ENCODE measurements around a stretch of chr15.

GRCh38 chr15:83352752-83353299 is 68.4 kb upstream of the BNC1 start:
- RRBS, result no CpG with 5 or more reads among the region's 8 CpGs

DNA sequence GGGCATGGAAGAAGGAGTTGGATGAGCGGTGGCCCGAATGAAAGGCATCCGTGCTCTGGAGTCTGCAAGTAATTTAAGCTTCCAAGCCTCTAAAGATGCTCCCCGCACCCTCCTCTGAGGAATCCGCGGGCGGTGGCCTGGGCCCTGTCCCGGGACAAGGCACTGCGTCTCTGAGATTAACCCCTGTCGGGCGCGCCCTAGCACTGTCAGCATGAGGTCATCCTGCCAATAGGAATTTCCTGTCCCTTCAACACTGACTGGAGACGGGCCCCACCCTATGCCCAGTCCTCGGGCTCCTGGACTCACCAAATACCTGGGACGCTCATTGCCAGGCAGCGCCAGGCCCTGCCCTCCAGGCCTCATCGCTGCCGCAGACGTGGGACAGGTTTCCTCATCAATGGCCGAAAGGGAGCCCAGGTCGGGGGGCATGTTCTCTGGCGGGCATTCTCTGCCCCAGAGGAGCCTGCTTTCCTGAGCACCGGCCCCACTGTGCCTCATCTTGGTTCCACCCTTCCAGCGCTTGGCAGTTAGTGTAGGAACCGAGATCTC is 67.6 kb upstream of the SH3GL3 start:
- RRBS, result no CpG with 5 or more reads among the region's 25 CpGs

DNA sequence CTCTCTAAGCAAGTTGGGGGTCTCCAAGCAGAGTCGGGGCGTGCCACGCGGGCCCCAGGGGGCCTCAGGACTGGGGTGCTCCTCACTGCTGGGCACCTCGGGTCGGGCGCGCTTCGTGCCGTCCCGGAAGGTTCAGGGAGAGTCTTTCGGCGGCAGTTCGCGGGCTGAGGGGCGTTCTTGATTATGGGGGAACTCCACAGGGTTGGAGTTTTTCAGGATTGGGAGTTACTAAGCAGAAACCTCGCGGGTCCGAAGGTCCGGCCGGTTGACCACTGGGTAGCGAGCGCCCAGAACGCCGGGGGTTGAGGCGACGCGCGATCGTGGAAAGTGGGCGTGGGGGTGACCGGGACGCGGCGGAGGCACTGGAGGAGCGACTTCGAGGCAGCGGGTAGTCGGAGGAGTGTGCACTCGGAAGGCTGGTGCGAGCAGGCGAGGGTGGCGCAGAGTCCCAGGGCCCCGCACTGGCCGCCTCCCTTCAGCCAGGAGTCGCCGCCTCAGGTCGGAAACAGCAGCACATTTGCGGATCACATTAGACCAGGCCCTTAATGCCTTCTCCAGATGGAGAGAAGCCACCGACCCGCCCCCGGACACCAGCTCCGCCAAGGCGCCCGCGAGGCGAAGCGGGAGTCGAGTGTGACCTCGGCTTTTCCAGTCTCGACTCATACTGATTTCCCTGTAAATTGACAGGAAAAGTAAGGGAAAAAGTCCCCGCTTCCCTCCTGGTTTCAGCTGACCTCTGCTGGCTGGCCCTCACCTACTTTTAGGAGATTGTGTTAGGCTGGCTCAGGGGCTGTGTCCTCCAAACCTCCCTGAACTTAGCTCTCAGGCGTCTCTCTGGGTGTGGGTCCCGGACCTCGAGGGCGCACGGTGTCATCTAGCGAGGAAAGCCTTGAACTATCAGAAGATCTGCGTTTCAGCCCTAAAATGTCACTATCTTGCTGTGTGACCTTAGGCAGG is 718 bp downstream of the ADAMTSL3 start:
- RRBS, result 7% methylated on average over 8 of the region's 69 CpGs

DNA sequence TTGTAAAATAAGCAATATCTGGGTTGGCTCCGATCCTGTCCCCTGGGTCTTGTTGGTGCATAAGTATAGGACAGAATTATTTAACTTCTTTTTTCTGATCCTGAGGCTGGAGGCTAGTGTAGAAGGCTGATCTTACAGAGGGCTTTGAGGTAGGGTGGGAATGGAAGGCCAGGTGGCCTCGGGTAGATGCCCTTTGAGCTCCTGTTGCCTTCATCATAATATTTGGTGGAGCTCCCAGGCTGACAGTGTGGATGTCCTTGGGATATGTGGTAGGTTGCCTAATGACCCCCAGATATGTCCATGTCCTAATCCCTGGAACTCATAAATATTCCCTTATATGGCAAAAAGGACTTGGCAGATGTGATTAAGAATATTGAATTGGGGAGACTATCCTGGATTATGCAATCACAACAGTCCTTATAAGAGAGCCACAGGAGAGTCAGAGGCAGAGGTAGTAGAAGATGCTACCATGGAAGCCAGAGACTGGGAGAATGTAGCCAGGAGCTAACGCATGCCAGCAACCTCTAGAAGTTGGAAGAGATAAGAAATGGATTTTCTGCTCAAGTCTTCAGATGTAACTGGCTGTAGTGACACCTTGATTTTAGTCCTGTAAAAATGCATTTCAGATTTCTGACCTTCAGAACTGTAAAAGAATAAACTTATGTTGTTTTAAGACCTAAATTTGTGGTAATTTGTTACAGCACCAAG is 5.6 kb downstream of the ADAMTSL3 start:
- RRBS, result no CpG with 5 or more reads among the region's 3 CpGs

GRCh38 chr15:84600217-84600686 is 557 bp upstream of the ZSCAN2 start:
- RRBS, result 2% methylated on average over 8 of the region's 20 CpGs

- RRBS, result 65% methylated on average over 3 of the region's 14 CpGs
These were observed 11.2 kb downstream of the ALPK3 start for GRCh38 chr15:84828150-84828942.

- RRBS, result 3% methylated on average over 13 of the region's 38 CpGs
These were observed 1.4 kb upstream of the PDE8A start for GRCh38 chr15:84980129-84980762.

DNA sequence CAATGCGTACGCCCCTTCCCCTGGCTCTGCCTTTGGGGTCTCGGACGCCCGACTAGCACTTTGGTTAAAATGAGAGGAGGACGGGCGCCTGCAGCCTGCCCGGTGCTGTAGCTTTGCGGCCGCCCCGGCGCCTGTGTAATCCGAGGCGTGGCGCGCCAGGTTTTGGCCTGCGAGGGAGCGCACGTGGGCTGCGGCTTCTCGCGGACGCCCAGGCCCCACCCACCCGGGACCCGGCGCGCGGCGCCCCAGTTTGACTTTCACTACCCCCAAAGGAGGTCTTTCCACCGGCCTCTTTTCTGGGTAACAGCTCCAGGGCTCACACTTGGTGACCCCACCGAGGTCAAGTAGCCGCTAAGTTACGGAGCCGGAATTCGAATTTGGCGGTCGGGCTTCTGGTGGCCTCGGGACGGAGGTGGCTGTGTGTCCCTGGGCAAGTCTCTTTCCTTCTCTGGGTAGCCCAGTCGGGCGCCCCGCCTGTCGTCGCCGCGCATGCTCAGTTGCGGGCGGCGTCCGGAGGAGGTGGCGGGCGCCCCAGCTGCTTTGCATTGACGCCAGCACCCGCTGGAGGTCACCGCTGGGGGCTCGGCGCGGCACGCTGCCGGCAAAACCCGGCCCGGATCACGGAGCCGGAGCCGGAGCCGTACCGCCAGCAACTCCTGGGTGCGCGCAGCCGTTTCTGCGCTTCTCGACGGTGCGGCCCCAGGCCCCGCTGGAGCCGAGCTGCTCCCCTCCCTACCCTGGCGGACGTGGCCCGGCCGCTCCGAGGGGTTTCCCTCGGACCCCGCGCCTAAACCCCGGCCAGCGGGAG is 689 bp upstream of the PDE8A start:
- RRBS, result 1% methylated on average over 38 of the region's 86 CpGs

- RRBS, result no CpG with 5 or more reads among the region's 5 CpGs
These were observed 42.0 kb downstream of the PDE8A start for GRCh38 chr15:85023376-85024395.

DNA sequence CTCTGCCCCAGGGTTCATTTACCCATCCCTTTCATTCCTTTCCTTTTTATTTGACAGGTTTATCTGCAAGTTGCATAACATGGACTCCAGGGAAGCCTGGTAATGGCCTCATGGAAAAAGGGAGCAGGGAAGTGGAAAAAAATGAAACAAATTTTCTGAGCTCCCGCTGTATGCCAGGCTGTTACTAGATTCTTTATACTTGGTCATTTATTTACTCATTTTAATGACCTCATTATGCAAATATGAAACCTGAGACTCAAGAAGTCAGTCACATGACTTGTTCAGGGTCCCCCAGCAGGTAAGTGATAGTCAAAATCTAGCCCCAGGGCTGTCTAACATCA is 32.8 kb upstream of the AKAP13 start:
- RRBS, result no CpG with 5 or more reads among the region's 1 CpG

DNA sequence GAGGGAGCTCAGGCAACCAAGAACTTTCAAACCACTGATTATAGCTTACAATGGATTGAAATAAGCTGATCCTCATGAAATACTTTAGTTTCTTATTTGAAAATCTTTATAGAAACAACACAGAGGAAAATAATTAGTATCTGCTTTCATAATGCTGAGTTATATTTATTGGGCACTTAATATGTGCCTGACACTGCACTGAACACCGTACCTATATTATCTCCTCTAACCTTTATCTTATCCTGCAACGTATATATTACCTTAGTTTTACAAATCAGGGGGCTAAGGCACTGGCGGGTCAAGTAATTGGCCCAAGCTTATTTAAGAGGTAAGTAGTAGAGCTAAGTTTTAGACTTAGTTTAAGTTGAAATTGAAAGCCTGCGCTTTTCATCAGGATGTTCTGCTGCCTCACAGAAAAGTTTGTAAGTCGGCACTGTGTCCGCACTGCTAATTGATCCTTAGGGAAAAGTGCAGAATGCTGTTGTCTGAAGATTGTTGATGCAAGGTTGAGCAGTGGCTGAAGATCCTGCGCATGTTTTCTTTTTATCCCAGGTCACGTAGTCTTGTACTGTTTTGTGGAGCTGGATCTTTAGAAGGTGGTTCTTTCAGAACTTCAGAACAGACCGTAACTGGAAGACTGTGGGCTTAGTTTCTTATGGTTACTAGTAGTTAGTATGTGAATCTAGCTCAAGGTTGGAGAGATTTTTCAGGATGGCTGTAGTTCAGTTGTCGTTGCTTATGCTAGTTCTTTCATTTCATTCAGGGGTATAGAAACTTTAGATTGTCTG is 32.5 kb downstream of the AKAP13 start:
- RRBS, result no CpG with 5 or more reads among the region's 10 CpGs

GRCh38 chr15:85413455-85414011 is 33.1 kb downstream of the AKAP13 start:
- RRBS, result no CpG with 5 or more reads among the region's 6 CpGs

- RRBS, result no CpG with 5 or more reads among the region's 11 CpGs
These were observed 202.4 kb downstream of the AKAP13 start for GRCh38 chr15:85582642-85583378.

- RRBS, result no CpG with 5 or more reads among the region's 3 CpGs
These were observed 126.7 kb downstream of the KLHL25 start for GRCh38 chr15:85667925-85668577.

DNA sequence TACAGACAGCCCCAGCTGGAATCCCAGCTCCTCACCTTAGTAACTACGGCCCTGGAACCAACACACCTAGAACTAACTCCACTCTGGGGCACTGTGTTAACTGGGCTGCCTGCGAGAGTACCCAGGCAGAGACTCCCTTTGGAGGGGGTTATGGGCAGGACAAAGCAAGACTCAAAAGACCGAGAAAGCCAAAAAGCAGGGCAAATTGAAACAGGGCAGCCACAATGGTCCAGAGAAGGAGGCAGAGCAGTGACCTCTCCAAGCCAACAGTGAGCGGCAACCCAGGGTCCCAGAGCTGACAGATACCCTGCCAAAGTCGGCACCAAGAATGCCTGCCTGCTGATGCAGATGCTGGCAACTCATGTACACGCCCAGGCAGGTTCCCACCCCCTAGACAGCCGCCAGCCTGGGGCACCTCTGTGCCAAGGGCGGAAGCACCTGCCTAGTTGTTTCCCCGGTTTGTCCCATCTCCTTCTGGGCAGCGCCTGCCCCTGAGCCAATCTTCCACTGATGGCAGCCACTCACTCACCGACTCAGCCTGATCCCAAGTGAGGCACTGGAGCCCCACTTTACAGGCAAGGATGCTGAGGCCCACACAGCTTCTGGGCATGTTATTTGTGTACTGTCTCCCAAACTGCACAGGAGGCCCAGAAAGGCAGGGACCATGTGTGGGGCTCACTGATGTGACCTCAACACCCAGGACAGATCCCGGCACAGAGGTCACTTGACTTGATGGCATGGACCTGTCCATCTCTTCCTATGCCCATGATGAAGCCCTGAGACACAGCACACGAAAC is 22.0 kb downstream of the KLHL25 start:
- RRBS, result no CpG with 5 or more reads among the region's 13 CpGs

DNA sequence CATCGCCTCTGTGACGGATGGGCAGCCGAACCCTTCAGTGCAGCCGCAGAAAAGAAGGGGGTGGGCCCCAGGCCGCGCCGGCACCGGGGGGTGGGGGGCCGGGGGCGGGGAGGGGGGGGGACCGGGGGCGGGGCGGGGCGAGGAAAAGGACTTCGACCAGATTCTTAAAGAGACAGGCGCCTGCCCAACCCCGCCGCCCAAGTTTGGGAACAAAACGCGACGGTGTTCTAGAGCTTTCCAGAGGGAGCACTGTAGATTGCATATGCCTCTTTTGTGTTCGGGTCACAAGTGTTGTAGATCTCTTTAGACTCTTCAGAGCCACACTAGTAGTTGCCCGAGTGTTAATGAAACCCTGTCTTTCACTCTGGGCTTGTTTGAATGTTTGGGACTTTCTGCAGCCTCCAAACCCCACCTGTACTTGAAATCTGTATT is 268 bp upstream of the KLHL25 start:
- RRBS, result 0% methylated on average over 1 of the region's 23 CpGs

DNA sequence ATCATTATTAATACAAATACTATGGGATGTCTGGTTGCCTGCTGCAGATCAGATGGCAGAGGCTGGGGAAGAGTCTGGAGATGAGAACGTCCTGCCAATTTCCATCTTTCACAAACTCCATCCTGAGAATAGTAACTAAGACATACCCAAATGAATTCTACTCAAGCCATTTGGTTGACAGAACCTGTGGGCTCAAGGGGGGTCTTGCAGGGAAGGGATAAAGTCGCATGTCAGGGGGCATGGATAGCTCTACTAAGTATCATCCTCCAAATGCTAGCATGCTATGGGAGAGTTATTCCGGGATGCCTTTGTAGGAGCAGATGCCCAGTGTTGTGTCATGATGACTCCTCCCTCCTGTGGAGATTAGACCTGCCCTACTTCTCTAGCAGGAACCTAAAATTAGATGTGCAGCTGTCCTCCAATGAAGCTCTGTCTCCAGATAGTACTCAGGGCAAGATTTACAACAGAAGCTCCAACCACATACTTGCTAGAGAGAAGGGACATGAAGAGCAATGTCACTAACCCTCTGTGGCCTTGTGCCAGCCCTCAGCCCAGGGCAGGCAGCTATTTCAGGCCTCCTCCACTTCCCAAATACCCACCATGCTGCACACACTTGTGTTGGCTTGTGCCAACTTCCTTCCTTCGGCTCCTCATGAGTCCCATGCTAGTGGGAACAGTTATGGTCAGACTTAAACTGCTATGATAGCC is 82.5 kb downstream of the AGBL1 start:
- RRBS, result no CpG with 5 or more reads among the region's 4 CpGs

GRCh38 chr15:87944694-87945330 is 311.7 kb downstream of the NTRK3 start:
- RRBS, result no CpG with 5 or more reads among the region's 9 CpGs

DNA sequence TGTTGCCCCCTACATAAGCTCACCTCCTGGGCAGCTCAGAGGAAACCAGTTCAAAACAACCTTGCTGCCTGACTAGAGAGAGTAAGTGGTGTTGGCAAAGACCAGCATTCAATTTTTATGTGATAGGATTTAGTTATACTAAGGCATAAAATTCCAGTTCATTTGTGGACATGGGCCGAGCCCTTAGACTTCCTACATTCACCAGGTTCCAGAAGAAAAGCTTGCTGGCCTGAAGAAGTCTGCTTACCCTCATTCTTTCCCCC is 305.3 kb downstream of the NTRK3 start:
- RRBS, result no CpG with 5 or more reads among the region's 1 CpG

DNA sequence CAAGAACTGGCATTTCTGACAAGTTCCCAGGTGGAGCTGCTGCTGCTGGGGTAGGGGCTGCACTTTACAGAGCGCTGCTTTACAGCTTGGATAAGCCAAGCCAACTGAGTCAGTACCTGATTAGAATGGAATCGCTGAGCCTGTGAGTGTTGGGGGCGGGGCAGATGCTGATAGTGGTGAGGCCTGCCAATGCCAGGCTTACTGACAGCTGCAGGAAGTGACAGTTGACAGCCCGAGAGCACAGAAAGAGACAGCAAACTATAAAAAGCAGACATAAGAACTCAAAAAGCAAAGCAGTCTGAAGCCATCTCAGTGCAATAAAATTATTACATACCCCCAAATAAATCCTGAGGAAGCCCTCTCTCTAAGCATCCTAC is 64.8 kb downstream of the MRPL46 start:
- RRBS, result no CpG with 5 or more reads among the region's 4 CpGs

Data from HGPS cell (cell line).